Endodermal cell (in vitro differentiated cells): ENCODE measurements around a stretch of chr4.

DNA sequence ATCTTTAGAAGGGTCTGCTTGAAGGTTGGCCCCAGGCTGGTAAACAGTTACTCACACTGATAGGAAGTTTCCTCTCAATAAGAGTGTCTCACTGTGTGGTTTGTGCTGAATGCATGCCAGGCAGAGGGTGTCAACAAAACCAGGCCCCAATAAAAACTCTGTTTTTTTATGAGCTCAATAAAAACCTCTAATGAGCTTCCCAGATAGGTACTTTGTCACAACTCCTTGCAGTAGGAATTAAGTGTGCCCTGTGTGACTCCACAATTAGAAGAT is 35.4 kb downstream of the ZNF518B start:
- PRO-cap, result no peak

- PRO-cap, result no peak
These were observed 4.8 kb downstream of the HS3ST1 start for GRCh38 chr4:11423559-11424657.

DNA sequence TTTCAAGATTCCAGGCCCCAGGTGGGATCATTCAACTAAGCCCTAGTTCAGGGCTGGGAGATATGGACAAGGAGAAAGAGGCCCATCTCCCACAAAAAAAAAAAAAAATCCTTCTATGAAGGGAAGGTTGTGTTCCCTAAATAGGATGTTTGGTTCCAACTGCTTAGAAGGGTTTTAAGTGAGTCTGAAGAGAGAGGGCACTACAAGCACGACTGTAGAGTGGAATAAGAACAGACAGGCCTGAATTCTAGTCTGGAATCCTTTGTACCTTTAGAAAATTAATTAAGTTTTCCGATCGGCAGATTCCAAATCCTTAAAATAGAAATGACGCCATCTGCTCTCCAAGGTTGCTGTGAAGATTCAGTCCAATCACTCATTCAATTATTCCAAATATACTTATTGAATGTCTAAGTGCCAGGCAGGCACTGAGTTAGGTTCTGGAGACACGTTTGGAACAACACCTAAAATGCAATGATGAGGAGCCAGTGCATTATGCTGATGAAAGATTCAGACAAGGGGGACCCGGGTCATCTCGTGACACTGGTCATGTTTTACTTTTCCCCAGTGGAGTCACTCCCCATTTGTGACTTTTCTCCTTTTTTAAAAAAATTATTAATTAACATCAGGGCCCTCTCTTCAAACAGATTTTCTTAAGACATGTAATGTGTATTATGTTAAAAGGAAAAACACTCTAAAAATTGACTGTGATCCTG is 3.8 kb downstream of the HS3ST1 start:
- PRO-cap, result no peak

DNA sequence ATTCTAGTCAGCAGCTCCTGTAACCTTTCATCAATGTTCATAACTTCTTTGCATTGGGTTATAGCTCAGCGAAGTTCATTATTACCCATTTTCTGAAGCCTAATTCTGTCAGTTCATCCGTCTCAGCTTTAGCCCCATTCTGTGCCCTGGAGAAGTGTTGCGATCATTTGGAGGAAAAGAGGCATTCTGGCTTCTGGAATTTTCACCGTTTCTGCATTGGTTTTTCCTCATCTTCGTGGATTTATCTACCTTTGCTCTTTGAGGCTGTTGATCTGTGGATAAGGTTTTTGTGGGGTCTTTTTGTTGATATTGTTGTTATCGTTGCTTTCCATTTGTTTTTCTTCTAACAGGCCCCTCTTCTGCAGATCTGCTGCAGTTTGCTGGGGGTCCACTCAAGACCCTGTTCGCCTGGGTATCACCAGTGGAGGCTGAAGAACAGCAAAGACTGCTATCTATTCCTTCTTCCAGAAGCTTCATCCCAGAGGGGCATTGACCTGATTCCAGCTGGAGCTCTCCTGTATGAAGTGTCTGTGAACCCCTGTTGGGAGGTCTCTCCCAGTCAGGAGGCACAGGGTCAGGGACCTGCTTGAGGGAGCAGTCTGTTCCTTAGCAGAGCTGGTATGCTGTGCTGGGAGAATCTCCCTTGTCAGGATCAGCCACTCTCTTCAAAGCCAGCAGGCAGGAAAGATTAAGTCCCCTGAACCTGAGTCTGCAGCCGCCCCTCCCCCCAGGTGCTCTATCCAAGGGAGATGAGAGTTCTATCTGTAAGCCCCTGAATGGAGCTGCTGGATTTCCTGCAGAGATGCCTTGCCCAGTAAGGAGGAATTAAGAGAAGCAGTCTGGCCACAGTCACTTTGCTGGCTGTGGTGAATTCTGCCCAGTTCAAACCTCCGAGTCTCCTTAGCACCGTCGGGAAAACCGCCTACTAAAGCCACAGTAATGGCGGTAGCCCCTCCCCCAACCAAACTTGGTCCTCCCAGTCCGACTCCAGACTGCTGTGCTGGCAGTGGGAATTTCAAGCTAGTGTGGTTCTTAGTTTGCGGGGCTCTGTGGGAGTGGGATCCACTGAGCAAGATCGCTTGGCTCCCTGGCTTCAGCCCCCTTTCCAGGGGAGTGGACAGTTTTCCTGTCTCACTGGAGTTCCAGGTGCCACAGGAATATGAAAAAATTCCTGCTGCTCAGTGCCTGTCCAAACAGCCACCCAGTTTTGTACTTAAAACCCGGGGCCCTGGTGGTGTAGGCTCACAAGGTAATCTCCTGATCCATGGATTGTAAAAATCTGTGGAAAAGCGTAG is 38.4 kb downstream of the RAB28 start:
- PRO-cap, result bidirectional peak, plus-strand start at position 739 of the sequence, minus-strand start at position 627 of the sequence; bidirectional peak, plus-strand start at position 979 of the sequence, minus-strand start at position 938 of the sequence; unidirectional peak, minus-strand start at position 1,115 of the sequence

GRCh38 chr4:13582440-13583311 is 38.4 kb upstream of the NKX3-2 start:
- PRO-cap, result no peak

DNA sequence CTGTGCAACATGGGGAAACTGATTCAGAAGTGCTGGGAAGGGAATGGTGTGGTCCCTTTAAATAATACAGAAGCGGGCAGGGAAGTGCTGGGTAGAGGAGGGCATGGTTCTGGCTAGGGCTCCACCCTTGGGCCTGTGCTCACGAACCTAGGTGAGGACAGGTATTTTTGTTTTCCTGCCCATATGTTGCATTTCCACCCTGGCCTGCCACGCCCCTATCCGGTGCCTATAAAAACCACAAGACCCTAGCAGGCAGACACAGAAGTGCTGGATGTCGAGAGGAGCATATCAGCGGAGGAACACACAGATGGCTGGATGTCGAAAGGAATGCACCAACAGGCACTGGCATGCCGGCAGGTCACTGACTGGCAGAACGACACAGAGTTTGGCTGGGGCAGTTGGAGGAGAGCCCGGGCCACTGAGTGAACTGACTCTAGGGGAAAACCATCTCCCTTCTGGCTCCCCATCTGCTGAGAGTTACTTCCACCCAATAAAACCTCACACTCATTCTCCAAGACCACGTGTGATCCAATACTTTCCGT is 316.6 kb upstream of the BOD1L1 start:
- PRO-cap, result no peak

GRCh38 chr4:14111662-14112356 is 484.3 kb upstream of the BOD1L1 start:
- PRO-cap, result no peak

GRCh38 chr4:14165532-14166127 is 538.1 kb upstream of the BOD1L1 start:
- PRO-cap, result no peak

DNA sequence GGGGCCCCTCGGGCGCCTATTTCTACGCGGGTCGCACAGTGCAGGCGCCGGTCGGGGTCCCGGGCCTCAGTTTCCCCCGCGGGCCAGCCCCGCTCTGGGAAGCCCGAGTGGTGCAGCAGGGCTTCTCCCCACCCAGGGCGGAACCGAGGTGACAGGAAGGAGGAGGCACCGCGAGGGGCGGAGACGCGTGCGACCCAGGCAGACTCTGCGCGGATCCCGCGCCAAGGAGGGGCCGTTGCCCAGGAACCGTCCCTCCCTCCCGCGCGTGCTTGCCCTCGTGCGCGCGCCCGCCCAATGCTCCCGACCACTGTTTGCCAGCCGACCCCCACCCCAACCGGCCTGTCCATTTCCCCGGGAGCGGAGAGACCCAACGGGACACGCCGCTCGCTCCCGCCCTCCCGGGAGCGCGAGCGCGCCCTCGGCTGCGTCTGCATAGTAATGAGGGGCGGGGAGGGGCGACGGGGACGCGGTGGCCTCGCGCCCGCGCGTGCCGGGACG is 331 bp upstream of the CPEB2 start:
- PRO-cap, result bidirectional peak, plus-strand start outside the sequence, minus-strand start at position 226 of the sequence

- PRO-cap, result no peak
These were observed 1.7 kb downstream of the CPEB2 start for GRCh38 chr4:15003898-15004531.

GRCh38 chr4:15007841-15008489 is 5.7 kb downstream of the CPEB2 start:
- PRO-cap, result no peak

DNA sequence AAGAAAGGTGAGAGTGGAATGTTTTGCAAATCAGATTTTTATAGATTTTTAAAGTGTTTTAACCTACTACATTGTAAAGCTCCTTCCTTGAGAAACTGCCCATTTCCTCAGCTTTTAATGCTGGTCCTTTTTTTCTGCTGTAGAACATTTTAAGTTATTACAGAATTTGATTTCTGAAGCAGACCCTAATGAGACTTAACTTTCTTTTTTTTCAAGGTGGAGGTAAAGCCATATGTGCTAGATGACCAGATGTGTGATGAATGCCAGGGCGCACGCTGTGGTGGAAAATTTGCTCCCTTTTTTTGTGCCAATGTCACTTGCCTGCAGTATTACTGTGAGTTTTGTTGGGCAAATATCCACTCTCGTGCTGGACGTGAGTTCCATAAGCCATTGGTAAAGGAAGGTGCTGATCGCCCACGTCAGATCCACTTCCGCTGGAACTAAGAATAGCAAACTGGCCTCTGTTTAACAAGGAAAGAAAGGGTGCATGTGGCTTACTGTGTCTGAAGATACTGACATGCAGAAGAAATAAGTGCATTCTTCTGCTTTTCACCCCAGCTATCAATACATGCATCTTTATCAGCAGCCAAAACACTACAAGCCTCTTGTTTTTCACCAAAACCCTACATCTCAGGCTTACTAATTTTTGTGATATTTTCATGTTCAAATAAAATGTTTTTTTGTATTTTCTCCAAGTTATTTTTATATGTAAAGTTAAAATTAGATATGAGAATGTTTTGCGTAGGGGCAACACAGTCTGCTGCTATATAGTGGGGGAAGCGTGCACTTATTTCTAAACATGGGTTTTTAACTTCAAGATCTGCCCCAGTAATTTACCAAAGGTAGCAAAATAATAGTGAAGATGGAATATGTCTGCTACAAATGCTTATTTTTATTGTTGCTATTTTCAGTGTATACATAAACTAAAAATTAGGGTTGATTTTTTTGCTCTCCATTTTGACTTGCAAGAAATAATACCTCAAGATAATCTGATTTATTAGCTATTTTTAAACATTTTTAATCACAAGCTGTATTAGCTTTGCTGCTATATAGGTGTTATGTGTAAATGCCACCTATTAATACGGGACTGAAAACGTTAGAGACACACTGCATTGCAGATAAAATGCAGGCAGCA is 64.0 kb downstream of the CPEB2 start:
- PRO-cap, result no peak

GRCh38 chr4:15167724-15168187 is 165.5 kb downstream of the CPEB2 start:
- PRO-cap, result no peak

- PRO-cap, result no peak
These were observed 52.2 kb upstream of the C1QTNF7 start for GRCh38 chr4:15375566-15376129.

- PRO-cap, result no peak
These were observed 82.7 kb downstream of the CC2D2A start for GRCh38 chr4:15551969-15553178.

DNA sequence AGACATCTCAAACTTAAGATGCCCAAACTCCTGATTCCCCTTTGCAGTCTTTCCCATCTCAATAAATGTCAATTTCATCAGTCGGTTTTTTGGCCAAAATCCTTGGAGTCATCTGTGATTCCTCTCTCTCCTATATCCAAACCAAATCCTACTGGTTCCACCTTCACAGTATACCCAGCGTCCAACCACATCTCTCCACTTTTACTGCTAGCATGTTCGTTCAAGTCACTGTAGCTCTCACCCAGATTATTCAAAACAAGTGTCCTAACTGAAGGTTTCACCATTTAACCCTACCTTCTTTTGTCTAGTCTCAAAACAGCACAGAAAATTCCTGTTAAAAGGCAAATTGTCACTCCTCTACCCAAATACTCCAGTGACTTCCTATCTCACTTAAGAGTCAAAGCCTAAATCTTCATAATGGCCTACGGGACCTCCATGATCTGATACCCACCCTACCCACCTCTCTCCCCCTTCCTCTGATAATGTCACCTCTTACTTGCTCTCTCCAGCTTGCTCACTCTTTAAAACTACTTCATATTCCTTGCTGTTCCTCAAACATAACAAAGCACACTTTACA is 61.5 kb downstream of the FBXL5 start:
- PRO-cap, result no peak

GRCh38 chr4:15677384-15678278 is 4.0 kb upstream of the FAM200B start:
- PRO-cap, result no peak

DNA sequence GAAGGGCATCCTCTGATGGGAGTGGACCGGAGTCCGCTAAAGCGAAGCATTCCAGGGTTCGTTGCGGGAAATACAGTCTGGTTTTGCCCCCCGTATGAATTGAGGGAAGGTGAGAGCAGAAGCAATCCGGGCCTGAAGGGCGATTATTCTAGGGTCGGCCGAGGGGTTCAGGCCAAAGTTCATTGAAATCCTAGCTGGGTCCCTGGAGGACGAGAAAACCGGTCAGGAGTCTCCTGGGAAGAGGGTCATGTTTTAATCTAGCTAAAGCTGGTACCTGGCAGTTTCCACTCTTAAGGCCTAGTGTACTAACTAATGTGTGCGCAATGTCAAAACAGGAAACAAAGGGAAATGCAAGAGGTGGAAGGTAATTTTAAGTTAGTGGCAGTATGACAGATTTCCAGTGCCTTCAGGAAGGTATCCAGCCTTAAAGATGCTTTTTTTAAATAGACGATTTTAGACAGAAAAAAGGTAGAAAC is 324 bp downstream of the FAM200B start:
- PRO-cap, result no peak

- PRO-cap, result no peak
These were observed 55.7 kb downstream of the CD38 start for GRCh38 chr4:15833579-15834388.

GRCh38 chr4:15918232-15919038 is 20.1 kb downstream of the FGFBP1 start:
- PRO-cap, result no peak